Measurements from ENCODE around the genes NPHS2, XPR1 and MR1.

DNA sequence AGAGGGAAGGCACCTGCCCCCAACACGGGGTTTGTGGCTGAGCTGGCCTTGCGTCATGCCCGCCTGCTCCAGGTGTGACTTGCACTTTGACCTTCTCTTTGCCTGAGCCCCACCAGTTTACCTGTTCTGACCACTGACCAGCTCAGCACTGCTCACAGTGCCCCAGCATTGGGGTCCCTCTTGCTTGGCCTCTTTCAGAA lies 24.7 kb downstream of the TEX35 start:
- PRO-cap: bidirectional peak, plus-strand start at position 115 of the sequence, minus-strand start outside the sequence

DNA sequence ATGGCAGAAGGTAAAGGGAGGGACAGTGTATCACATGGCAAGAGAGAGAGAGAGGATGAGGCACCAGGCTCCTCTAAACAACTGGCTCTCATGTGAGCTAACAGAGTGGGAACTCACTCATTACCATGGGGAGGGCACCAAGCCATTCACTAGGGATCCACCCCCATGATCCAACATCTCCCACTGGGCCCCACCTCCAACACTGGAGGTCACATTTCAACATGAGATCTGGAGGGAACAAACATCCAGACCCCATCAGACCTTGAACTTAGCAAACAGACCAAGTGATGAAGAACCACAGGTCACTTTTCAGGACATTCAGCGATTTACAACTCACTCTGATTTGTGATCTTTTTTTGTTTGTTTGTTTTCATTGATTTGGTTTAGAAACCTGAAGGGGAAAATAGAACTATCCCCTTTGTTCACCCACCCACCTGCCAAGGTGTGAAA lies 104.2 kb upstream of the RALGPS2 start:
- PRO-cap: no peak

DNA sequence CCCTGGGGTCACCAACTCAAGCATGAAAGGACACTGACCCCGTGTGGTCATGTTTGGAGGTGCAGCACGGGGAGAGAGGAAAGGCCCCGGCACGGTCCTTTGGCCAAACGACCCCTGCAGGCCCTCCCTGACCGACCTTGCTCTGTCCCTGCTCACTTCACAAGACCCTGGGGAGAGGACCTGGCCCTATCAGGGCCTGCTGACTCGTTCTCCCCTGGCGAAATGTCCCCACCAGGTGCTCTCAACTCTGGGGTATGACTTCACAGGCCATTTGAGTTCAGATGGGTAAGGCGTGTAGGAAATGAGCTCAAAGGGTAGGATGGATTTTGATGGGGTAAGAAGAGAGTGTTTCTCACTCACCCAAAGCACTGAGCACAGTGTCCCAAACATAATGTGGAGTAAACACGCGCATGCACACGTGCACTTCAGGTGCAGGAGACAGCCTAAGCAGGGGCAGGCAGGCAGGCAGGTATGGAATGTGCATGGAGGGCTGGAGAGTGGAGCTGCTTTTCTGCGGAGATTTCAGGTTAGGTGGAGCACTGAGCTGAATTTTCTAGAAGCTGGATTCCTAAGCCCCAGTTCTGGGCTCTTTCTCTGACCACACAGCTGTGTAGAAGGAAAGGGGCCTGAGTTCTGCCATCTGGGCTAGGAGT lies 22.7 kb upstream of the FAM20B start:
- PRO-cap: no peak

- PRO-cap: unidirectional peak, minus-strand start at chr1:179026694
Observed at GRCh38 chr1:179026452-179027077, 871 bp downstream of the FAM20B start.

DNA sequence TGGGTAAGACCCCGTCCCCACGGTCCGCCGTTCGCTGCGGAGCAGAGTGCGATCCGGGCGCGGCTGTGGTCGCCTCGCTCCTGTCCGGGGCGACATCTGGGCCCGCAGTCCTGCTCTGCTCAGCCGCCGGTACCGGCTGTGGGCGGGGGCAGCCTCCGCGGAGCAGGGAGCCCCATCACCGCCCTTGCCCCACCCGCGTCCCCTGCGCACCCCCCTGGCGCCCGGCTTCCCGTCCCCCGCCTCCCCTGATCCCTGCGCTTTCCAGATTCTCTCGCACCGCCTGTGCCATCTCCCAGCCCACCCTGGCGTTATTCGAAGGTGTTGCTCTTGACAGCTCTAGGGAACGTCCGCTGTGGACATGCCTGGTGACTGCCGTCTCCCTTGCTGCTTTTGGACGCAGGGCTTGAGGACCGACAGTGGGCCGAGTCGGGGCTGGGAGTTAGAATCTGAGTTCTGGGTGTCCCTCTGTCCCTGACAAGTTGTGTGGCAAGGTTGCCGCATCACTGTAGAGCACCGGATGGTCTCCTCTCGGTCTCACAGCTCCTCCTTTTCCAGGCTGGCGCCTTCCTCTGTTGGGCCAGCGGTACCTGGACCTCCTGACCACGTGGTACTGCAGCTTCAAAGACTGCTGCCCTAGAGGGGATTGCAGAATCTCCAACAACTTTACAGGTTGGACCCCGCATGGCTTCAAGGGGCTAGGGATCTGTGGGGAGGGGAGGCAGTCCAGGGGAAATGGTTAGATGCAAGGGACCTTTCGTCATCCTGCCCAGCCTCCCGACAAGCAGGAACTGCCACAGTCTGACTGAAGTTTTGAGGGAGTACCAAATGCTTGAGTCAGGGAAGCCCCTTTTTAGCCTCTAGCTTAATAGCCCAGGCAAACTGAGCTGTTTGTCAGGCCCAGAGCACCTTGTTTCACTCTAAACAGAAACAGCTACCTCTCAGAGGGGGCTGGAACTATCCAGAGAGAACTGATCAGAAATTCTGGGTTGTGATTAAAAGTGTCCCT lies 818 bp downstream of the TOR3A start:
- PRO-cap: unidirectional peak, minus-strand start at position 86 of the sequence; unidirectional peak, minus-strand start at position 134 of the sequence

DNA sequence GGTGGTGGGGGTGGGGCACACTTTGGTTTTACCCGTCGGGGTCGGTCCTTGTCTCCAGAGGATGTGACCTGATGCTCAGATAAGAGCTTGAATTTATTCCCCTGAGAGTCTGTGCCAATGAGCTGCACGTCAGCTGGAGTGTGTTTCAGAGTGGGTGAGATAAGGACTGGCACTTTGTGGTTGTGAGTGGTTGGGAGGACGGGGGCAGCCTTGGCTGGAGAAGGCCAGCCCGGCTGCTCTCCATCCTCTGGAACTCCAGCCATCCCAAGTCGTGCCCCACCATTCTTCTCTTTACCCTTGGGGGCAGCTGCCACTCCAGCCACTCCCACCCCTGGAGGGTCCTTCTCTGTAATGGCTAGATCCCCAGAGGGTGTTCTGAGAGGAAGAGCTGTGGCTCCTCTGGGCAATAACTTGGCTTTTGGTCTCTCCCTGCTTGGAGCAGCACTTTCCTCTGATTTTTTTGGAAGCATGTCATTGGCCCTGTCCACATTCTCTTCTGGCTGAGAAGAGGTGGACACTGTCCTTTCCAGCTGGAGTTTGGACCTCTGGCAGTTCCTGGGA lies 26.5 kb downstream of the TOR3A start:
- PRO-cap: no peak

GRCh38 chr1:179230247-179230746 lies 820 bp upstream of the ABL2 start:
- PRO-cap: no peak

- PRO-cap: unidirectional peak, plus-strand start at chr1:179575869
Observed at GRCh38 chr1:179575661-179576169, at the start of gene NPHS2. Gene NPHS2 (minus strand): TSS chr1:179575948.

- PRO-cap: no peak
Observed at GRCh38 chr1:179729814-179730567, 13.1 kb upstream of the FAM163A start.

DNA sequence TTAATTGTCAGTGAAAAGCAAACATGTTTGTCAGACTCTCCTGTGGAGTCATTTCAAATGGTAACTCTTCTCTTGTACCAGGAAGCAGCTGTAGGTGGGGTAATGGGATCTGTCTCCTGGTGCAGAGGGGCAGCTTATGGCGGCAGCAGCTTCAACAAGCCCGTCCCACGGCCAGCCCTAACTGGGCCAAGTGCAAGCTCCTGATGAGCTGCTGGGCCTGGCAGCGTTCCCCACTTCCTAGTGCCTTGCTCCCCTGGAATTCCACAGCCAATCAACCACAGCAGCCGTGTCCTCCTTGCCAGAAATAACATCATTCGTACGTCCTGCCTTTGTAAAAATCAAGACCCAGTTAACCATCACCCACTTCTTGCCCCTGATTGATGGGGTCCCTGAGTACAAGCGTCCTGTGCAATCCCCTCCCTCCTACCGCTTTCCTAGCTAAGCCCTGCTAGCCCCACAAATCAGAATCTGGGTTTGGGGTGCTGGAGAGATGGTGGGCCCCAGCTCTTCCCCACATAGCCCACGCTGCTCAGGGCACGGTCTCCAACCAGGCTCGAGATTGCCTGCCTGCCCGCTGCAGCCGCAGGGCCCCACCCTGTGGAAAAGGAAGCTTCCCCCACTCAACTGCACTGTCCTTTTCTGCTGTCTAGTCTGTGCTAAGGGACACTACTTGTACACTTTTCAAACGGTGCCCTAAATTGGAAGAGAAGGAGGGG lies 61.2 kb downstream of the TOR1AIP2 start:
- PRO-cap: no peak

GRCh38 chr1:179883623-179884424 lies 1.7 kb downstream of the TOR1AIP1 start:
- PRO-cap: no peak

DNA sequence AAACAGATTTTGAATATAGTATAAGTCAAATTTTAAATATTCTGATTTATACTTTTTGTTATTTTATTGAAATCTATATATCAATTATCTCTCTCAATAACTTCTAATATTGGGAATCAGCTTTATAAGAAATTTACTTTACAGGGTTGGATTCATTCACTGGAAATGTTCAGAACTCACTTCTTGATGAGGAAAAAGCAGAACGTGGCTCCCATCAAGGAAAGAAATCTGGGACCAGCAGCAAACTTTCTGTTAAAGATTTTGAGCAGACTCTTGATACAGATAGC lies 76.5 kb downstream of the CEP350 start:
- PRO-cap: no peak

GRCh38 chr1:180155238-180155900 lies 700 bp downstream of the QSOX1 start:
- PRO-cap: no peak

GRCh38 chr1:180160257-180160660 lies 5.6 kb downstream of the QSOX1 start:
- PRO-cap: no peak

DNA sequence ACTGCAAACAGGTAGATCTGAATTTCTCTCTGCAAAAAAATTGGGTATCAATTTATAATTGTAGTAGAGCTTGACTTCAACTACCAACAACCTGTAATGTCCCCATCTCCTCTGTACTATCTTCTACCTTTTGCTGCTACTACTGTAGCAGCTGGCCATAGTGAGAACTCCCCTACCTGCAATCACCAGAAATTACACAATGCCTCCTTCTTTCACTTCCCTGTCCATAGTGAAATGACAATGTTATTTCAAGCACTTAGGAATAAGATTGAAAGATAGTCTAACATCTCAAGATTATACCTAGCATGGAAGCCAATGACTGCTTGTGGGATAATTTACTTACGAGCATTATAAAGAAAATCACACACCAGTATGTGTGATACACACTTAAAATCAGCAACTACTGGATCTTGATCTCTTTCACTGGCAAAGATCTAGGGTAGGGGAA lies 100.3 kb downstream of the ACBD6 start:
- PRO-cap: no peak

- PRO-cap: bidirectional peak, plus-strand start at chr1:180632022, minus-strand start at chr1:180631863; bidirectional peak, plus-strand start at chr1:180632499, minus-strand start at chr1:180632463
Observed at GRCh38 chr1:180631722-180632895, at the start of gene XPR1. Gene XPR1 (plus strand): TSS chr1:180632022.

DNA sequence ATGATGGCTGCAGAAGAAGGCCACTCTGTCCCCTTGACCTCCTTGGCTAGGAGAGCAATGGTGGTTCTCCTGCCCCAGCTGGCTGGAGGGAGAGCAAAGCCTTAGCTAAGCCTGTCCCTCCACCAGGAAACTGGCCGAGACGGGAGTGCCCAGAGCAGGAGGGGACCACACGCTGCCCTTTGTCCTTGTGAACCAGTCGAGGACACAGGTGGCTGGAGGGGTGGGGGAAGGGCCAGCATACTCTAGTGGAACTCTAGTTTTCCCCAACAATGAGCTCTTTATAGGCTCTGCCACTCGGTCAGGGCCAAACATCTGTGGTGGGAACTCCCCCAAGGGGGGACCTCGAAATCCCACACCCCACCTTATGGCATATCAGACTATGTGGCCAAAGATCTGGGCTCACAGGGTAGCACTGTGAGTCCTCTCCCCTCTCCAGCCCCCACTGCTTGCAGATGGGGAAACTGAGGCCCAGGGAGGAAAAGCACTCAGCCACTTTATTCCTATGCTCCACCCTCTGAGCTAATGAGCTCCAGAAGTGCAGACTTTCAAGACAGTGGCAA lies 12.9 kb downstream of the KIAA1614 start:
- PRO-cap: no peak

- PRO-cap: no peak
Observed at GRCh38 chr1:180940629-180941164, 28.0 kb downstream of the KIAA1614 start.

DNA sequence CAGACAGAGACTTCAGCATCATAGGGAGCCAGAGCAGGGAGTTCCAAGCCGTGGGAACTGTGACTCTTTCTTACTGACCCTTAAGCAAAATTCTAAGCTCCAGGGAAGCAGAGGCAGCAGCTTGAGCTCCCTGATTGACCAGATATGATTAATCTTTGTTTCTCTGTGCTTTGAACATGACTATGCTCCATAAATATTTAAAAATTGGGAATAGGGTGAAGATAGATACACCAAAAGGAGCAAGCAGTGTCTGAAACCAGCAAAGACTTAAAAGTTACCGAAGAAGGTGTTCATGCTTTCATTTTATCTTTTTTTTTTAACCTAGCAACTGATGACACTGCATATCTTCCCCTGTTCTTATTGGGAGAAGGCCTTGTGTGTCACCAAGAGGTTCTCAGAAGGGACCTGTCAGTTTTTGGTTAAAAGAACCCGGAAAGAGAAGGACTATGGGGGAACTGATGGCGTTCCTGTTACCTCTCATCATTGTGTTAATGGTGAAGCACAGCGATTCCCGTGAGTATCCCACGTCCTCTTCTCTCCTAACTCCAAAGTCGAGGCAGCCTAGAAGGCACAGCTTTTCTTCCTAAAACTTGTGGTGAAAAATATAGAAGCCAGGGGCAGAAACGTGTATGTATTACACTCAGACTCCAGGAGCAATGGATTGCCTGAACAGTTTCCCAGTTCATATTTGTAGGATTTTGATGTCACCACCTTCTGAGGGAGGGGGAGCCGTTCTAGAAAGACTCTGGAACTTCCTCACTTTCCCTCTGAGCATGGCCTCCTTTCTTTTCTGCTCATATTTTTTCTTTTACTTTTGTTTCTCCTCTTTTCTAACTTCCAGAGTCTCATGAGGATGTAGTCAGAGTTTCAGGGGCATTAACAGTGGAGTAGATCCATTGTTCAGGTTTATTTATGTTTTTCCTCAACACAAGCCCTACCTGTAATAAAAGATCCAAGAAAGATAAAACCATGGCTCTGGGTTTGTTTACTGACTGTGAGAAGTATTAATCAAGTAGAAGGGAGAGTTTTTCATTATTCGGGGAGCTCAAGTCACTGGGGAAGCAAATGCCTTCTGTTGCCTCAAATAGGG lies at the start of gene MR1:
TSS of gene MR1 (plus strand) at position 422 of the 1,090 bp plus-strand sequence.
- PRO-cap: bidirectional peak, plus-strand start at position 434 of the sequence, minus-strand start at position 309 of the sequence

- PRO-cap: no peak
Observed at GRCh38 chr1:181101387-181101910, 12.9 kb downstream of the IER5 start.

All from duodenum (tissue), 1 donor.